Skeletal muscle satellite cell (primary cell): Measurements from ENCODE around the genes LHFPL2 and JMY.

- CAGE, long polyA plus RNA: no peak
Observed at GRCh38 chr5:77620229-77620854, 18.2 kb downstream of the OTP start.

DNA sequence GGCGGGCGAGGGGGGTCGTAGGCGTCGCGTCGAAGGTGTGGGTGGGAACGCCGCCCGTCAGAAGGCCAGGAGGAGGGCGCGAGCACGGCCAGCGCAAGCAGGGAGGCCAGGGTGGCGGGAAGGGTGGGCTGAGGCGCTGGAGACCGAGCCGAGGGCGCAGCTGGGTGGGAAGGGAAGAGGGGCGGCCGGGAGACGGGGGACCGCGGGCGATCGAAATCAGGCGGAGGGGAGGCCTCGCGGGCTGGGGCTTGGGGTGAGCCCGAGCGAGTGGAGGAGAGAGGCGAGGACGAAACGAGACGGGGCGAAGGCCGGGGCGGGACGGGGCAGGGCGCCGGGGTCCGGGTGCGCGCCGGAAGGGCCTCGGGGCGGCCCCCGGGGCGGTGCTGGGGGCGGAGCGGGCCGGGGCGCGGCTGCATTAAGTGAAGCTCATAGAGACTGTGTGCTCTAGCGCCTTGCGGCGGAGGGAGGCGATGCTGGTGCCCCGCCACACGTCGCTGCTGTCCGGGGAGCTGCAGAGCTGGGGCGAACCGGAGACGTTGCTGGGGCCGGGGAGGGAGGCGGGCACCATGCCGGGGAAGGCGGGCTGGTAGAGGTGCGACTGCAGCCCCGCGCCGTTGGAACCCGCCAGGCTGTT lies 8.5 kb downstream of the OTP start:
- CAGE, long polyA plus RNA: no peak

DNA sequence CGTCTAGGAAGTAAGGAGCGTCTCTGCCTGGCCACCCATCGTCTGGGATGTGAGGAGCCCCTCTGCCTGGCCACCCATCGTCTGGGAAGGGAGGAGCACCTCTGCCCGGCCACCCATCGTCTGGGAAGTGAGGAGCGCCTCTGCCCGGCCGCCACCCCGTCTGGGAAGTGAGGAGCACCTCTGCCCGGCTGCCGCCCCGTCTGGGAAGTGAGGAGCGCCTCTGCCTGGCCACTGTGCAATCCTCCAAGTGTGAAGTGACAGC lies 15.4 kb downstream of the TBCA start:
- CAGE, long polyA plus RNA: no peak

DNA sequence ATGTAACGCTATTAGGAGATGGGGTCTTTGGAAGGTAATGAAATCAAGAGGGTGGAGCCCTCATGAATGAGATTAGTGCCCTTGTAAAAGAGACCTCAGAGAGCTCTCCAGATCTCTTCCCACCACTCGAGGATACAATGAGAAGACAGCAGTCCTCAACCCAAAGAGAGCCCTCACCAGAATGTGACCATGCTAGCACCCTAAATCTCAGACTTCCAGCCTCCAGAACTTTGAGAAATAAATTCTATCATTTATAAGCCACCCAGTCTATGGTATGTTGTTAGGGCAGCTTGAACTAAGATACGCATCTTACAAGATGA lies 12.7 kb downstream of the TBCA start:
- CAGE, long polyA plus RNA: no peak

- CAGE, long polyA plus RNA: no peak
Observed at GRCh38 chr5:77994574-77995170, 218.5 kb upstream of the TBCA start.

DNA sequence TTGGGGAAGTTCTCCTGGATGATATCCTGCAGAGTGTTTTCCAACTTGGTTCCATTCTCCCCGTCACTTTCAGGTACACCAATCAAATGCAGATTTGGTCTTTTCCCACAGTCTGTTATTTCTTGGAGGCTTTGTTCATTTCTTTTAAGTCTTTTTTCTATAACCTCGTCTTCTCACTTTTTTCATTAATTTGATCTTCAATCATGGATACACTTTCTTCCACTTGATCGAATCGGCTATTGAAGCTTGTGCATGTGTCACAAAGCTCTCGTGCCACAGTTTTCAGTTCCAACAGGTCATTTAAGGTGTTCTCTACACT lies 120.8 kb downstream of the AP3B1 start:
- CAGE, long polyA plus RNA: no peak

GRCh38 chr5:78360694-78361995 lies 728 bp downstream of the SCAMP1 start:
- CAGE, long polyA plus RNA: no peak

DNA sequence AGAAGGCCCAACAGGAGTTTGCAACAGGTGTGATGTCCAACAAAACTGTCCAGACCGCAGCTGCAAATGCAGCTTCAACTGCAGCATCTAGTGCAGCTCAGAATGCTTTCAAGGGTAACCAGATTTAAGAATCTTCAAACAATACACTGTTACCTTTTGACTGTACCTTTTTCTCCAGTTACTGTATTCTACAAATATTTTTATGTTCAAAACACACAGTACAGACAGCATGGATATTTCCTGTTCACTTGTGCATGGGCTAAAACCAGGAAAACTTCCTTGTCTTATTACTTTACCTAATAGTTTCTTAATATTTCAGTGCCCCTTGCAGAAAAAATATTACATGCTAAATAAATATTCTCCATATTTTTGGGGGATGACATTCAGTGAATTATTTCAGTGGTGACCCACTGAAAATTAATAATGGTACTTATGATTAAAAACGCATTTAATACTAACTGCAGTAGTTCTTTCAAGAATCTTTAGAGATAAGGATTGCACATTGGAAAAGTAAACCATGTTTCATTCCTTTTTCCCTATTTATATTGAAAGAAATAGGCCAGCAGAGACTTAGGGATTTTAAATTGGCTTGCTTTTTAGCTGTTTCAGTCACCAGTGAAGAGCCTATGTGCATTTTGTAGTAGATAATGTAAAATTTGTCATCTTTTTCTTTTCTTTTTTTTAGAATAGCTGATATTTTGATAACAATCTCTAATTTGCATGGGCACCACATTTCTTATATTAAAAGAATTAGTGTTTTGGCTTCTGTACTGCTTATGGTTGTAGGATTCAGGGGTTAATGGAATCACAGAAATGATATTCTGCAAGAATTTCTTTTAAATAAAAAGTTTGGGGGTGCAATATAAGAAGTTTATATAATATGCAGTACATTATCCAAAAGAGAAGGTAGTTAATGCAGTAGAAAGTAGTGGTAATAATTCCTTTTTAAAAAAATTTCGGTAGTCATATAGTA lies 115.4 kb downstream of the SCAMP1 start:
- CAGE, long polyA plus RNA: no peak

GRCh38 chr5:78509904-78510918 lies 138.4 kb downstream of the LHFPL2 start:
- CAGE, long polyA plus RNA: no peak

DNA sequence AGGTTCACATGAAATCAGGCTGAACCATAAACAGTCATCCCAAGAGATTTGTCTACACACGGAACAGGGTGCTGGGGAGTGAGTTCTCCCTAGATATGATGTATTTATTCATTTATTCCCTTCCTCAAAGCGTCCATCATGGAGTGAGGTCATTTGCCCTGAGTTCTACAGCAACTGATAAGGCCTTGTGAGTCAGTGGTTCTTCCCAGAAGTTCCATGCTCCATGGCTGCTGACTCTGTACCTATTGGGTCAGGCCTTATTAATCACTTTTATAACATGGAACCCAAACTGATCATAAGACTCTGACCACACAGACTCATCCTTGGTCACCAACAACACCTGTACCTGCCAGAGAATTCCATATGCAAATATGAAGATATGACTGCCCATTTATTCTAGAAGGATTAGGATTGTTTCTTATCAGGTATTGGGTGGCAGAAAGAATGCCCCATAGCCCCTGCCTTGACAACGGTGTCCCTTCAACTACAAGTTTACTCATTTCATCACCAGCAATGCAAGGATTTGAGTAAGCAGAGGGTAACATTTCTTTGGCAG lies 118.1 kb downstream of the LHFPL2 start:
- CAGE, long polyA plus RNA: no peak

DNA sequence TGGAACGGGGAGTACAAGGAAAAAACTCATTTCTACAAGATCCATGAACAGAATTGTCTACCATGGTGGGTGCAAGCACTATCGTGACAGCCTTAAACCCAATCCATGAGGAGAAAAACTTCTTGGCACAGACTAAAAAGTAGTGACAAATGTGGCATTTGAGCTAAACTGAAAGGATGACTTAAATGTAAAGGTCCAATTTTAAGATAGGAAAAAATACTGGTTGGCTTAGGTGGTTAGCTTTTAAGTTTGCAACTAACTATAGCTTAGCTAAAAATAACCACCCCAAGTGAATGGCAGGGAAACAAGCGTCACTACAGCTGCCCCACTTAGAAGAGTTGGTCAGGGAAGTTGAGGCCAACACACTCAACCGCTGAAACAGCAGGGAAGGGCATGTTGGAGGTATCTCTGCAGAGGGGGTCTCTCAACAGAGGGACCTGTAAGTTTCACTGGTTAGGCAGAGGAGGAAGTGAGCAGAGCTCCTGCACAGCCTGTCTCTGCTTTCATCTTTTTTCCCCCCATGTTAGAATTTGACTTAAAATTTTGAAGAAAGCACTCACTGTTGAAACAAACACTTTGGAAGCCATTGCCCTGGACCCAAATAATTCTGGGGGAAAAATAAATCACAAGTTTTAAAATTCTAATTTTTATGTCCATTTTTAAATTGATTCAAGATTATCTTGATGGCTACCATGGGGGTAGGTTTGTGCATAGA lies 75.3 kb downstream of the LHFPL2 start:
- CAGE, long polyA plus RNA: no peak

DNA sequence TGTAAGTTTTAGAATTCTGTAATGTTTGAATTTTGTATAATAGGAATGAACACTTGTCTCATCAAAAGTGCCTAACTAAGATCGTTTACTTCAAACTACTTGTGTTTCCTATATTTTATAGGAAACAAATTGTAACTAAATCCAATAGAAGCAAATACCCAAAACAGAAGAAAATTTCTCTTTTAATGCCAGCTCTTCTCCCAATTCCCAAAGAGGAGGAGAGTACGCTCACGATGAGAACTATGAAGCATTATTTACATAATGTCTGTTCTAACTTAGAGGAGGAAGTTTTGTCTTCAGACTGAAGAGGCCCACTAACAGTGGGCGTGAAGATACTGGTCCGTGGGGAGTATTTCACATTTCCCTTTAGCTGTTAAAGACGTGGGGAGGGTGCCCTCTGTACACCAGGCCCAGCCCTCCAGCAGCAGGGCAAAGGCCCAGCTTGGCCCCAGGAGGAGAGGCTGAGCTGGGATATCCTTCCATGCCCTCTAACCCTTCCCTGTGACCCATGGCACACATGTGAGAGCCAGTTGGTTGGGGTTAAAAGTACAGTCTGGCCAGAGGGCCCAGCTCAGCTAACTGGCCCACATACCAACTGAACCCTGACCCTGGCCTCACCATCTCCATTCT lies 74.6 kb downstream of the LHFPL2 start:
- CAGE, long polyA plus RNA: no peak

DNA sequence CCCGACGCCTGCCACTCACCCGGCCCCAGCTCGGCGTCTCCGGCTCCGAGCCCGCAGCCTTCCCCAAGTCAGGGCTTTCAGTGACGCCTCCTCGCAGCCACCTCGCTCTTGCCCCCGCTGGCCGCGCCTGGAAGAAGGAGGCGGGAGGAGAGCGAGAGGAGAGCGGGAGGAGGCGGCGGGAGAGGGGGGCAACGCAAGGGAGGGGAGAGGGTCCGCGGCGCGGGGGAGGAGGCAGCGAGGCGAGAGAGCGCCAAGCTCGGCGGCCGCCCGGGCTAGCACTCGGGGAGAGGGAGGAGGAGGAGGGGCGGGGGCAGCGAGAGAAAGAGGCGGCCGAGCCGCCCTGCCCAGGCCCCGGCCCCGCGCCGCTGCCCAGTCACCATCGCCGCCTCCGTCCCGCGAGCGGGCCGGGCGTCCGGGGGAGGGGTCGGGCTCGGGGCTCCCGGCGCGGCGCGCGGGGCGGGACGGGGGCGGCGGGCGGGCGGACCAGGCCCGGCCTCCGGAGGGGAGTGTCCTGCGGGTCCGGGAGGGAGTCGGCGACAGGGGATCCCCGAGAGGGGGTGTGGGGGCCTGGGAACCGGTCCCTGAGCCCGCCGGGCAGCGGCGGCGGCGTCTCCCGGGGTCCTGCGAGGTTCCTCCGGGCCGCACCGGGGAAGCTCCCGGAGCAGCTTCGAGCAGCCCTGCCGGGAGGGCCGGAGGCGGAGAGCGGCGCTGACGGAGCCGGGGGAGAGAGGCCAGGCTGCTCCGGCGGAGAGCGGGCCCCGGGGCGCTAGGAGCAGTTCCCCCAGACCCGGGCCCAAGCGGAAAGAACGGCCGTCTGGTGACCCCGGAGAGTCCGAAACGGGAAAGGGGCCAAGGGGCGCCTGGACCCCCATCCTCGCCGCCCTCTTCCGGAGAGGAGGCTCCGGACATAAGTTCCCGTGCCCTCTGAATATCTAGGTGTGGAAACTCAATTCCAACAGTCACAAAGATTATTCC lies at the start of gene LHFPL2:
TSS of gene LHFPL2 (minus strand) at position 293 of the 975 bp plus-strand sequence.
- CAGE, long polyA plus RNA: no peak

DNA sequence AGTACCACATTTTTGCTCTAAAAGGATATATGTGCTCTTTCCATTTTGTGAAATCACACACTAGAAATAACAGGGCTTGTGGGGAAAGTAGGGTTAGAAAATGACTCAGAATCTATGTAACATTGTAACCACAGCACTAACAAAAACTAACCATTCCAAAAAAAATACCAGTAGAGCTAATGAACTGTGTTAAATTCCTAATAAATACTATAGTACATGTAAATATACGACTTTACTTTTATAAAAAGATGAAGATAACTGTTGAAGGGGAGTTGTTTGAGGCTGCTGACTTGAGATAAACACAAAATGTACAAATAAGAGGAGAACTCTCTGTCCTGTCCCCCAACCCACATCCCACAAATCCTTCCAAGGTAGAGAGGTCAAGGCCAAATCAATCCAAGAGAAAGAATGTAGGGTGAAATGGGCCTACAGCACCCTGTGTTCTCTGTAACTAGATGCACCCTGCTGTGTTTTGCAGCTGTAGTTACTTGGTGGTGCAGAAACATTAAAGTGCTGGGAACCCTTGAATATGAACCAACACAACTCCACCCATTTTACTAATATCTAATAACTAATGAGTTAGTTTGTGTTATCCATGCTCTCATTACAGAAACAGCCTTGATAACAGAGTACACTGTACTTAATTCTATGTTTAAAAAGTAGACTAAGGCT lies 1.9 kb upstream of the LHFPL2 start:
- CAGE, long polyA plus RNA: no peak

DNA sequence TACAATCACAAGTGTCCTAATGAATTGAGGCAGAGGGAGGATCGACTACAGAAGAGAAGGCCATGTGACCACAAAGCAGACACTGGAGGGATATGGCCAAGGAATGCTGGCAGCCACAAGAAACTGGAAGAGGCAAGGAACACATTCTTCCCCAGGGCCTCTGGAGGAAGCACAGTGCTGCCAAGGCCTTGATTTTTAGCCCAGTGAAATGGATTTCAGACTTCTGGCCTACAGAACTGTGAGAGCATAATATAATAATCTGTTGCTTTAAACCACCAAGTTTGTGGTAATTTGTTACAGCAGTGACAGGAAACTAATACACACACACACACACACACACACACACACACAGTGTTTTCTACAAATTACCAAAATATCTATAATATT lies 49.9 kb upstream of the LHFPL2 start:
- CAGE, long polyA plus RNA: no peak

GRCh38 chr5:78983625-78984415 lies 1.3 kb downstream of the ARSB start:
- CAGE, long polyA plus RNA: no peak

GRCh38 chr5:79235308-79236257 lies at the start of gene JMY:
Gene JMY, plus strand, starts transcription at chr5:79236131.
- CAGE, long polyA plus RNA: start-site peak on the plus strand at chr5:79236096-79236132, 46 and 44 reads in 2 replicates

DNA sequence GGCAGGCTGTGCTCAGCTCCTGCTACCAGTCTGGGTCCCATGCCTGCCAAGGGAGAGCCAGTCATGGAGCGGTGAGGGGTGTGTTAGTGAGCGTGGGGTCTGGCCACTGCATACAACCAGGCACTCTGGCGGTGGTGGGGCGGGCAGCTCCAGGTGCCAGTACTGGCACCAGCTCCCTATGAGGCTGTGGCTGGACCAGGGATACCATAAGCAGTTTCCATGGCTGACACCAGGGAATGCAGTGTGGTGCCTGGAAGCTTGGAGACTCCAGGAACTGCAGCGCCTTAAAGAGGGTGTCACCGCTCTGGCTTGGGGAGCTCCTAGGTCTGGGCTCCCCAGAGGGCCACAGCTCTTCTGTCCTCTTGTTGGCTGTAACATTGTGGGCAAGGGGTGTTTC lies 22.5 kb downstream of the JMY start:
- CAGE, long polyA plus RNA: no peak

GRCh38 chr5:79578865-79579316 lies 33.4 kb upstream of the TENT2 start:
- CAGE, long polyA plus RNA: no peak

GRCh38 chr5:79590467-79590739 lies 21.8 kb upstream of the TENT2 start:
- CAGE, long polyA plus RNA: no peak